ENCODE measurements around the gene COL9A1.

DNA sequence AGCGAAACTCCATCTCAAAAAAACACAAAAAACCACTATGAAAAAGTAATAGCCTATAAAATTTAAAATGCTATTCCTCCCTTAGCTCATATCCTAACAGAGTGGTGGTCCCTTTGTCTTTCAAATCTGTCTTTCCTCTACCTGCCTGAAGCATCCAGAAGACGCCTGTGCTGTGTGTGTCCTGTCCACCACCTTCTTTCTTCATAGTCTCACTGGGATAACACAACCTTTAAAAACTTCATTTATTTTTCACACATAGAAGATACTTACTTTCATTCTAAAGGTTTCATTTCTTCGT lies 301.0 kb downstream of the DST start:
- PRO-cap = no peak

GRCh38 chr6:56740407-56740914 lies 214.2 kb downstream of the DST start:
- PRO-cap = no peak

DNA sequence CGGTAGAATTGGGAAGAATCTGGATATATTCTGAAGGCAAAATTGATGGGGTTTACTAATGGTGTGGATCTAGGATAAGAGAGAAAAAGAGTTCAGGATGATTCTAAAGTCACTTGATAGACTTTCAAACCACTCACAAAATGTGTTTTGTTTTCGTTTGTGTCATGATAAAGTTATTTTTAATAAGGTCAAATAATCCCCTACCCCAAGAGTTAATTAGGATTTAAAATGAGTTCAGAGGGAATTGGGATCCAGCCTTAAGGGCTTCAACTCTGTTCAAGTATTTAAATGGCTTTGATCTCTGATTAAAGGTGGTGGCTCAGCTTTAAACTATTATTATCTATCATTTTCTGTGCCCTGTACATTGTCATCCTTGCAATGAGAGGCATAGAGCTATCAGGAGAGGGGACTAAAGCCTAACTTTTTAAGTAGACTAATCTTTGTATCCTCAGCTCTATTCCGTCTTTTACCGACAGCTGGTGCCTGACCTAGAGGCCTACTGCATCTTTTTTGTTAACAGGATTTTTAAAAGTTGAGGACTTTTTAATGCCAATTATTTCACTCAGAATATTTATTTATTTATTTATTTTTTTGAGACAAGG lies 995 bp upstream of the BAG2 start:
- PRO-cap = no peak

- PRO-cap = no peak
Observed at GRCh38 chr6:57210123-57210530, 12.0 kb downstream of the RAB23 start.

GRCh38 chr6:57267810-57268492 lies 45.8 kb upstream of the RAB23 start:
- PRO-cap = no peak

- PRO-cap = no peak
Observed at GRCh38 chr6:63572640-63573071, 376 bp downstream of the PTP4A1 start.

DNA sequence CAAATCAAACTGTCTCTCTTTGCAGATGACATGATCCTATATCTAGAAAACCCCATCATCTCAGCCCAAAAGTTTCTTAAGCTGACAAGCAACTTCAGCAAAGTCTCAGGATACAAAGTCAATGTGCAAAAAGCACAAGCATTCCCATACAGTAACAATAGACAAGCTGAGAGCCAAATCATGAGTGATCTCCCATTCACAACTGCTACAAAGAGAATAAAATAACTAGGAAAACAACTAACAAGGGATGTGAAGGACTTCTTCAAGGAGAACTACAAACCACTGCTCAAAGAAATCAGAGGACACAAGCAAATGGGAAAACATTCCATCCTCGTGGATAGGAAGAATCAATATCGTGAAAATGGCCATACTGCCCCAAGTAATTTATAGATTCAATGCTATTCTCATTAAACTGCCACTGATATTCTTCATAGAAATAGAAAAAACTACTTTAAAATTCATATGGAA lies 13.6 kb downstream of the PTP4A1 start:
- PRO-cap = no peak

- PRO-cap = no peak
Observed at GRCh38 chr6:63646350-63647038, 10.9 kb downstream of the PHF3 start.

DNA sequence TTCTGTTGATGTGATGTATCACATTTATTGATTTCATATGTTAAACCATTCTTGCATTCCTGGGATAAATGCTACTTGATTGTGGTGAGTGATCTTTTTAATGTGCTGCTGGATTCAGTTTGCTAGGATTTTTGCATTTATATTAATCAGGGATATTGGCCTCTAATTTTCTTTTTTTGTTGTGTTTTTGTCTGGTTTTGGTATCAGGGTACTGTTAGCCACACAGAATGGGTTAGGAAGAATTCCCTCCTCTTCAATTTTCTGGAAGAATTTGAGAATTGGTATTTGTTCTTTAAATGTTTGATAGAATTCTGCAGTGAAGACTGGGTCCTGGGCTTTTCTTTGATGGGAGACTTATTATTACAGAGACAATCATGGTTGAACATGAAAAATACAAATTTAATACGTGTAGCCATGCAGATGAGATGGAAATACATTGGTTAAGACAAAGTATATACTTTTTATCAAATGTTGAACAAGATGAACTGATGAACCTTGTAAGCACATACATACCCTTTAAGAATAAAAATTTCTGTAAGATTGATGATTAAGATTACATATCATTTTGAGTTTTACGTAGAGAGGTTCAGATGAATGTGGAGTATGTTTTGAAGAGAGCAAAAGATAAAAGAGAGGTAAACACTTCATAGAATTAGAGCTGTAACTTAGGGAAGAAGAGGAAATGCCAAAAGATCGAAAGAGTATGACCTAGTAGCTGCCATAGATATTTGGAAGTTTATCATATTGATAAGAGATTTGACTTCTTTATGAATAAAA lies 18.5 kb downstream of the PHF3 start:
- PRO-cap = no peak

- PRO-cap = no peak
Observed at GRCh38 chr6:63732521-63733257, 97.1 kb downstream of the PHF3 start.

DNA sequence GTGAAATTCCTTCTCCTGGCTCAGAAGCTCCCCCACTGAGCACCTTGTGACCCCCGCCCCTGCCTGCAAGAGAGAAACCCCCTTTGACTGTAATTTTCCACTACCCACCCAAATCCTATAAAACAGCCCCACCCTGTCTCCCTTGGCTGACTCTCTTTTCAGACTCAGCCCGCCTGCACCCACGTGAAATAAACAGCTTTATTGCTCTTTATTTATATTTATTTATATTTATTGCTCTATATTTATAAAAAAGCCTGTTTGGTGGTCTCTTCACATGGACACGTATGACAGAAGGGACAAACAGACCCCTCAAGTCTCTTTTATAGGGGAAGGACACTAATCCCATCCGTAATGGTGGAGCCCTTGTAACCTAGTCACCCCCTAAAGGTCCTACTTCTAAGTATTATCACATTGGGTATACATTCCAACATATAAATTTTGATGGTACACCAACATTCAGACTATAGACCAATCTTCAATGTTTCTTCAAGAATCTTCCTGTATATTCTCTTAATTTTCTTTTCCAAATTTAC lies 325.8 kb downstream of the PHF3 start:
- PRO-cap = no peak

DNA sequence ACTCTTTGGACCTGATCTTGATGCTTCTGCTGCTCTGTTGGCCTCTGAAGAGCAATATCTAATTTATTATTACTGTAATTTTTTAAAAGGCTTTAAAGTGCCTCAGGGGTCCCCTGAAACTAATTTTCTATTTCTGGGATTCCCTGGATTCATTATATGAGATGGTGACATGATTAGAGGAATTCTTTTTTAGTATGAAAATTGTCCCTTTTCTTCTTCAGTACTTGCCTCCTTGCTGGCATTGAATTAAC lies 4.2 kb downstream of the ZC3H11C start:
- PRO-cap = no peak

GRCh38 chr6:67888587-67888970 lies 746.5 kb upstream of the ADGRB3 start:
- PRO-cap = no peak

DNA sequence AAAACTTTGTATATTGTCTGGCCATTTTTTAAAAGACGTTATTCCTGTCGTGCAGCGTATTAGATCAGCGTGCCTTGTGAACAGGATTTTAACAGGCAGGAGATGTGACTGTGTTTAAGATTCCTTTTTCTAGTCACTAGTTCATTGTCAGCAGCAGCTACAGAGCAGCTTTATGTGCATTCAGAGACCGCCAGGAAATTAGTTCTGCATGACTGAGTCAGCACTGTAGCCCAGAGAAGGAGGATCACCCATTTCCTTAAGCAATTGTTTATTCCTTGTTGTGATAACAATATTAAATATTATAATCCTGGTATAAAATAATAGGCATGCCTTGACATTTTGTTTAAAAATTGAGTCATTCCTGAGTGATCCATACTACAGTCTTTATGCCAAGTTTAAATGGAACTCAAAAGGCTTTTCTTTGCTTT lies 75.3 kb upstream of the ADGRB3 start:
- PRO-cap = no peak

DNA sequence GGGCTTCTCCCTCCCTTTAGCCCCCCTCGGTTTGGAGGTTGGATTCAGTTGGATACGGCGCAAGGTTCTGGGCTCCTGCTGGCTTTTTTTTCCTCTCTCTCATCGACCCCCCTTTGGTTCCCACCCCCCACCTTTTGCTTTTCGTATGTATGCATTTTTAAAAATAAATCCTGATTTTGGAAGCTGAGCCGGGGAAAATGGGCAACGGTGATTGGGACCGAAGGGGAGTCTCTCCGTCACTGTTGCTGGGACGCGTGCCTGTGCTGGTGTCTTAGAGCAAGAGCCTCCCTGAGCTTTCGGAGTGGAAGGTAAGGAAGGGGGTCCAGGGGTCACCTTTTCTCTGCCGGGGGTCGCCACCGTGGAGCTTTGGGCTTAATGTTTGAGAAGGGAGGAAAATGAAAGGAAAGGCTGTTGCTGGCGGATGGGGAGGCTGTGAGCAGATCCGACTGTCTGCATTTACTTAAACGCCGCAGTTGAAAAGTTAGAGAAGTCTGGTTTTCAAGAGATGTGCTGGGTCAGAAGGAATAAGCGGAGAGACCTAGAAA lies 683 bp downstream of the ADGRB3 start:
- PRO-cap = no peak

DNA sequence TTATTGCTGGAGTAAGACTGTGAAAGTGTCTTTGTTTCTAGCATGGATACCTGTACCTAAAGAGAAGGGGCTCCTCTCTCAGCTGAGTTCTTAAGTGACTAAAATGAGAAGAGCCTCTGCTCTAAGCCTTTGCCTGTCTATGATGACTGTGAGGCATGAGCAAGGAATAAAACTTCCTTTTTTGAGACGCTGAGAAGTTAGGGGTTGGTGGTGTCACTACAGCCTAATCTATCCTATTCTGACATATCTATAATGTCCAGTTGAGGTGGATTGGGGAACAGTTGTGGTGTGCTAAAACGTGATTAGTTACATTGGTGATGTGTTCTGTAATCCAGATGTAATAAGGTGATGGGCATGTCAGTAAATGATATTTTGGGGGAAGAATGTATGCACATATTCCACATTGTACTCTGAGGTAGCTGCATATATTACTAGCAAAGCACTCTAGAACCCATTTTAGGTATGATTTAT lies 18.0 kb downstream of the ADGRB3 start:
- PRO-cap = no peak

GRCh38 chr6:69790162-69790521 lies 6.7 kb downstream of the LMBRD1 start:
- PRO-cap = no peak

GRCh38 chr6:69881353-69881768 lies 15.0 kb downstream of the COL19A1 start:
- PRO-cap = no peak

- PRO-cap = no peak
Observed at GRCh38 chr6:70302810-70303250, at the start of gene COL9A1. COL9A1 (minus strand) TSS chr6:70303084.

GRCh38 chr6:70731978-70732734 lies 64.5 kb downstream of the SMAP1 start:
- PRO-cap = no peak

All from SUDHL5 (cell line).